Calu3 (cell line): ENCODE data around the genes HAPLN4 and ZNF506.

DNA sequence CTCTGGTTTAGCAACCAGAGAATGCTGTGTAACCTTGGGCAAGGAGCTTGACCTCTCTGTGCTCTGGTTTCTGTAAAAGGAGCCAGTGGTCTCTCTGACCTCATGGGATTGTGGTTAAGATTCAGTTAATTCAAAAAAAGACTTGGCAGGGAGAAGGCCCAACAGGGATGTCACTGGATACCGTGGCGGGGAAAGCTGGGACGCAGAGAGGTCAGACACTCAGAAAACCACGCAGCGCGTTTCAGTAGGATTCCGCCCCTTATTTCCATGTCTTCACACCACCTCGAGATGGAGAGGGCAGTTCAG, 832 bp upstream of the SLC25A42 start:
- PRO-cap: no peak

- PRO-cap: no peak
Observed at GRCh38 chr19:19099246-19099799, 35.5 kb downstream of the SLC25A42 start.

GRCh38 chr19:19262652-19263198, at the start of gene HAPLN4:
Gene HAPLN4 (minus strand): TSS chr19:19262804.
- PRO-cap: no peak

DNA sequence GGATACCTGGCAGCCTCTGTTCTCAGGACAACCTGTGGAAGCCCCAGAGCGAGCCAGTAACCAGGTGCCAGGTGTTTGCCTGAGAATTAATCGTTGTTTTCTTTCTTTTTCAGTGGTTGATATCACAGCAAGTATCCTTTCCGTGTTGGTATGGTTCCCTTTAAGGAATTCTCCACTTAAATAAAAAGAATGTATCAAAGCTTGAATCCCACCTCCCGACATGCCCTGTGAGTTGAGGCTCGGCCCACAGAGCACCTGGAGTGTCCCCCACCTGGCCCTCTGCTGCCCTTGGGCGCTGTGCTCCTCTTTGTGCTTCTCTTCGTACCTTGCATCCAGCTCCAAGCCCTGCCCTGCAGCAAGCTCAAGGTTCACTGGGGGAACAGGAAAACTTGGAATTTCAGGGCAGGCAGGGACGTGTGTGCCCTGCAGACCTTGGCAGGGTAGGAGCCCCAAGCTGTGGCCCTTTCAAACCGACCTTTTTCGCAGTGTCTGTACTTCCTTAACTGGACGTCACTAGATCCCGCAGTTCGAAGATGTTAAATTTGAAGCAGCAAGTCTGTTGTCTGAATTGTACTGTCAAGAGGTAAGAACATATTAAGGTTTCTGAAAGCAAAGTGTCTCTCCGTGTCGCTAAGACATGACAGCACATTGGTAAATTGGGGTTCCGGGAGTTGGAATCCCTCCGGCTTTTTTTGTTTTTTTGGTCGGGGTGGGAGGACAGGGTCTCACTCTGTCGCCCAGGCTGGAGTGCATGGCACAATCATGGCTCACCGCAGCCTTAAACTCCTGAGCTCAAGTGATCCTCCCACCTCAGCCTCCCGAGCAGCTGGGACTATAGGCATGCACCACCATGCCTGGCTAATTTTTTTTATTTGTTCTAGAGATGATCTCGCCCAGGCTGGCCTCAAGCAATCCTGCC, 15.2 kb downstream of the MAU2 start:
- PRO-cap: no peak

GRCh38 chr19:19342897-19343732, 22.5 kb downstream of the MAU2 start:
- PRO-cap: no peak

DNA sequence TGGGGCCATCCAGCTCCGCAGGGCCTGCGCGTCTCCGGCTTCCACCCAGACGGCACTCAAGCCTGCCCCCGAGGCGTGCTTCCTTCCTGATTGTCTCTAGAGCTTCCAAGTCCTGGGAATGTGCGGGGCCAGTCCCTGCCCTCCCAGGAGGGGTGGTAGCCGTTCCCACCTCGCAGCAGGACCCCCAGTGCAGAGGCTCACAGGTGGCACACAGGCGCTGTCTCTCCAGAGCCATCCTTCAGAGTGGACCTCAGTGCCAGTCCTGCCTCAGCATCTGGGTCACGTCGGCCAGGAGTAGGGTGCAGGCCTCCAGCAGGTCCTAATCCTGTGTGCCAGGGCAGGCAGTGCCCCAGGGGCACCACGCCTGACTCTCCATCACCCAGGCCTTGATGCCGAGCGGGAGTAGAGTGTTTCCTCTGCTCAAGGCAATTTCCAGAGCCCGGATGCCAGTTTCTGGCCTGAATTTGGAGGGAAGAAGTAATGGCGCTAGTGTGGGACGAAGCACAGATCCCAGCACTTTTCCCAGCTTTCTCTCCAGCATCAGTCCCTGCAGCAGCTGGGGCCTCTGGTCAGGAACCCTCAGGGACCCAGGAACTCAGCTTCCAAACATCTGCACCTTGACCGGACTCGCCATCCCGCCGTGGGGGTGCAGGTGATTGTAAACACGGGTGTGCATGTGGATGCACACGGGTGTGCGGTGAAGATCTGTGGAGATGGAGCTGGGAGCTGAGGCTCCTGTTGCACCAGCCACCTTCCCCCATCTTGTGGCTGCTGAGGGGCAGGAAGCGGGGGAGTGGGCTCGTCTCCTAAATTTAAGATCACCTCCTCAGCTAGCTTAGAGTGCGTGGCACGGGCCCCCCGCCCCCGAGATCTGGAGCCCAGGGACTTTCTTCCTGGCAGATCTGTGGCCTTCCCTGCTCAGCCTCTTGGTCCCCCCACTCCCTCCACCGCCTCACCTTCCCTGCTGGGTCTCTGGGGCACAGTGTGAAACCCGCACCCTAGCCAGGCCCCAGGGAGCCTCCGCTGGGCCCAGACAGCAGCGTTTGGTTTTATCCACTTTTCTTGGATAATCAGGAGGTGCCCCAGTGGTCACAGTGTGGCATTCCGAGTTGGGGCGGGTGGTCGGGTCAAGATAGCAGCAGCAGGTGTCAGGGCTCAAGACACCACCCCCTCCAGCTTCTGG, 35.6 kb downstream of the MAU2 start:
- PRO-cap: no peak

DNA sequence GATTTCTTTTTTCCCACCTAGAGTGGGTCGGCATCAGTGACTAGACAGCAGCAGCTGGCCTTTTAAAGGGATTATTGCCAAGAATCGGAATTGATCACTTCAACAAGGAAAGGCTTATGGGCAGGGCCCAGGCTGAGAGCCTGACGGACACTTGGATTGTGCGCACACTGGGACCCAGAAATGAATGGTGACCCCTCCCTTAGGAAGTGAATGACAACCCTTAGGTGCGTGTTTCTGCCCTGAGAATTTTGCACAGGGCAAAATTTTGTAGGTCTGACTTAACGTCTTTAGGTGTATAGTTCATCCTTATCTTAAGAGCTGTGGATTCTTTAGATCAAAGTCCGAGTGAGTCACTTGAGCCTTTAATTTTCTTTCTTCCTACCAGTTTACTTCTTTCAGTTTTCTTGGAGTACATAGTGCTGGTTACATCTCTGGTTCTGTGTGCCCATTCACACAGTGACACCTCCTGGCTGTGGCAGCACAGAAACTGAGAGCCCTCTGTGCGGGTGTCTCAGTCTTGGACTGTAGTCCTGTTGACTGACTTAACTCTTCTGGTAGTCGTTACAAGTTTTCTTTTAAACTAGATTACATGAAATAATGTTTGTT, 1.3 kb downstream of the GATAD2A start:
- PRO-cap: bidirectional peak, plus-strand start at position 398 of the sequence, minus-strand start at position 186 of the sequence

GRCh38 chr19:19452930-19453711, 47.6 kb downstream of the GATAD2A start:
- PRO-cap: no peak

- PRO-cap: no peak
Observed at GRCh38 chr19:19503711-19504031, 11.7 kb downstream of the TSSK6 start.

GRCh38 chr19:19508817-19509229, 6.5 kb downstream of the TSSK6 start:
- PRO-cap: no peak

GRCh38 chr19:19639915-19640624, 3.4 kb downstream of the GMIP start:
- PRO-cap: no peak

DNA sequence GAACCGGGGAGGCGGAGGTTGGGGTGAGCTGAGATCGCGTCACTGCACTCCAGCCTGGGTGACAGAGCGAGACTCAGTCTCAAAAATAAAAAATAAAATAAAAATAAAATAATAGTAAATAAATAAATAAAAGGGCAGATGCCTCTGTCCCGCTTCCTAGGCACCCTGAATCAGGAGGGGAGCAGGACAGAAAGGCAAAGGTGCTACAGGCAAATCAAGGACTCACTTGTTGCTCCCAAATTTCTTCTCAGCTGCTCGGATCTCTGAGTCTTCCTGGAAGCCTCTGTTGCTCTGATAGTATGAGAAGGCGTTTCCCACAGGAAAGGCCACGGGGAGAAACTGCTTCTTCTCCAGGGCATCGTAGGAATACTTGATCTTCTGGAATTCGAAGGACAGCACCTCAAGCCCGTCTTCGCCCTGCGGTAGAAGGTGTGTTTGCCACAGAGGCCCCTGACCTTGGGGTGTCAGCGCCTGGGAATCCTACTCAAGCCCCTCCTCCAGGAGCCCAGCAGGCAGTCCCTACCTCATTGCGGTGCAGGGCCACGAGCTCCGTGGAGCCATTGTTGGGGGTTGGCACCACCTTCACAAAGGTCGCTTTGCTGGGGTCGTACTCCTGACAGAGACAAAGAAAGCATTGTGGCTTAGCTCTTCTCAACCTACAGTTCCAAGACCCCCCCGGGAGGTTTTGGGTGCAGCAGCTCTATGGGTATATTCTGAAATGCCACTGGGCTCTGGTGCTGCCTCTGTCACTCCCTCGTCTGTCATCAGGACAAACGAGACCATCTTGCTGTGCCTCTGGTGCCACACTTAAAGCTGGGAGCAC, 3.9 kb downstream of the ATP13A1 start:
- PRO-cap: no peak

GRCh38 chr19:19821314-19822100, at the start of gene ZNF506:
Gene ZNF506 (minus strand): TSS chr19:19821750.
- PRO-cap: bidirectional peak, plus-strand start at chr19:19821510, minus-strand start at chr19:19821465; bidirectional peak, plus-strand start at chr19:19821905, minus-strand start at chr19:19821750

GRCh38 chr19:20082436-20083278, 4.9 kb downstream of the ZNF90 start:
- PRO-cap: no peak

DNA sequence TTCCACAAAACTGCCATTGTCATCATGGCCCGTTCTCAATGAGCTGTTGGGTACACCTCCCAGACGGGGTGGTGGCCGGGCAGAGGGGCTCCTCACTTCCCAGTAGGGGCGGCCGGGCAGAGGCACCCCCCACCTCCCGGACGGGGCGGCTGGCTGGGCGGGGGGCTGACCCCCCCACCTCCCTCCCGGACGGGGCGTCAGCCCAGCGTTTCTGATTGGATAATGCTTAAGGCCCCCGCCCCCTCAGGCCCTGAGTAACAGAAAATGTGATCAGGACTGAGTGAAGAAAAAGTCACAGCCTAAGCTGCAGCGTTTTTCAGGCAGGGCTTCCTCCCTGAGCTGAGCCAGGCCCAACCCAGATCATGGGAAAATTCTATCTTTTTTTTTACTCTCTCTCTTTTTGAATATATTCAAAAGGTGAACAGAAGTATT, 14.5 kb upstream of the ZNF486 start:
- PRO-cap: no peak

GRCh38 chr19:20260706-20261042, 93.7 kb downstream of the ZNF486 start:
- PRO-cap: no peak

DNA sequence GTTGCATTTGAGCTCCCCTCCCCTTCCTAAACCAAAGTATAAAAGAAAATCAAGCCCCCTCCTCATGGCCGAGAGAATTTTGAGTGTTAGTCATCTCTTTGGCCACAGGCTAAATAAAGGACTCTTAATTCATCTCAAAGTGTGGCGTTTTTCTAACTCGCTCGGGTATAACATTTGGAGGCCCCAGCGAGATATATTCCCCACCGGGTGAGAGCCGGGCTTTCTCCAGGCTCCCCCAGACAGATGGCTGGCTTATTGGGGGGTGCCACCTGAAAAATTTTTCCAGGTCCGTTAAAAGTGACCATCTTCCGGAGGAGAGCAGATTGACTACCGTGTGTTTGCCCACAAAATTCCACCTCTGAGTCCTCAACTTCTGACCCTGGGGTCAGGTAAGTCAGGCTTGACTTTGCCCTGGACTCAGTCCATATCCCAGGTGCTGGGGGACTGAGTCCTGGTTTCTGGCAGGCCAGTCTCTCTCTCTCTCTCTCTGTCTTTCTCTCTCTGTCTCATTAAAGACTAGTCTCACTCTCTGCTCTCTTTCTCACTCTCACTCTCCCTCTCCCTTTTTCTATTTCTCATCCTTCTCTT, 195.5 kb downstream of the ZNF486 start:
- PRO-cap: no peak

- PRO-cap: no peak
Observed at GRCh38 chr19:21087798-21088306, 5.8 kb downstream of the ZNF714 start.

DNA sequence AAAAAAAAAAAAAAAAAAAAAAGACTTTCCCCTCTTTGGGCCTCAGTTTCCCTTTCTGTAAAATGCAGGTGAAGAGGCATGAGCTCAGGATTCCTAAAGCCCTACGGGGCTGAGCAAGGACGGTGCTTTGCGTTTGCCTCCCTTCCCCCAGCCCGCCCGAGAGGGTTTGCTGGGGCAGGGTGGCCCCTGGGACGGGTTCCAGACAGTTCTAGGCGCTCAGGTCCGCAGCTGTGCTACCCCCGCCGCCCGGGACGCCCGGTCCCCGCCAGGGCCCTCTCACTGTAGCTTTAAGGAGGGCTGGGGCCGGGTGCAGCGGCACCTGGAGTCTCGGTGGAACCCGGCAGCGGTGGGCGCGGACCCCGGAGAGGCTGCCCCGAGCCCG, 80.8 kb downstream of the ZNF429 start:
- PRO-cap: no peak

- PRO-cap: no peak
Observed at GRCh38 chr19:21805937-21806767, 29.8 kb downstream of the ZNF43 start.